Skin of body (tissue), 2 donors: ENCODE measurements around a stretch of chr17.

GRCh38 chr17:80456781-80457262 is 19.6 kb downstream of the NPTX1 start:
- RAMPAGE, long total RNA = no peak

GRCh38 chr17:80599856-80600389 is 55.3 kb downstream of the RPTOR start:
- RAMPAGE, long total RNA = no peak

DNA sequence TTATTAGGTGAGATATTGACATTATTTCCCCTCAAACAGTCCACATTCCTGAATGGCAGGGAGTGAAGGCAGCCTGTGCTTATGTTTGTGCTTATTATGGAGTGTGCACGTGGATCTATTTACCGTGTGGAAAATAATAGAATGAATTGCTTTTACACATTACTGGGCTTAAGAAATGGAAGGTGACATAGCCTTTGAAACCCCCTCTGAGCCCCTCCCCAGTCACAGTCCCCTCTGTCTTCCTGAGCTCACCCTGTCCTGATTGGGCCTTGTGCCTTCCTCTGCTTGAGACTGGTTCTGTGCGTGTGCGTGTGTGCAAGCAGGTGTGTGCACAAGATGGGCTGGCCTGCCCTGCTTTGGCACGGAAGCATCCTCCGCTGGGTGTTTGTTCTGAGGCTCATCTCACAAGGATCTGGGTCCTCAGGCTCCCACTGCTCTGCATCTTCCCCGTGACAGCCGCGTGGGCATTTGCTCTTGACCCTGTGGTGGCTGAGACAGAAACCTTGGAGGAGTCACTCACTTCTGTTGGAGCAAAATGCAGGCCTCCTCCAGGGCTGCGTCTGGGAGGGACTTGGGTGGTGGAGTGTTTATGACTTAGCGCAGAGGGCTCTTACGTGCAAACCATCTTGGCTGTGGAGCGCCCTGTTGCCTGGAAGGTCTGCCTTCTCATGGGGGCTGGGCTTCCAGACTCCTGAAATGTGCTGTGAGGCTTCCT is 119.0 kb downstream of the RPTOR start:
- RAMPAGE, long total RNA = no peak

GRCh38 chr17:80695231-80696002 is 150.8 kb downstream of the RPTOR start:
- RAMPAGE, long total RNA = no peak

DNA sequence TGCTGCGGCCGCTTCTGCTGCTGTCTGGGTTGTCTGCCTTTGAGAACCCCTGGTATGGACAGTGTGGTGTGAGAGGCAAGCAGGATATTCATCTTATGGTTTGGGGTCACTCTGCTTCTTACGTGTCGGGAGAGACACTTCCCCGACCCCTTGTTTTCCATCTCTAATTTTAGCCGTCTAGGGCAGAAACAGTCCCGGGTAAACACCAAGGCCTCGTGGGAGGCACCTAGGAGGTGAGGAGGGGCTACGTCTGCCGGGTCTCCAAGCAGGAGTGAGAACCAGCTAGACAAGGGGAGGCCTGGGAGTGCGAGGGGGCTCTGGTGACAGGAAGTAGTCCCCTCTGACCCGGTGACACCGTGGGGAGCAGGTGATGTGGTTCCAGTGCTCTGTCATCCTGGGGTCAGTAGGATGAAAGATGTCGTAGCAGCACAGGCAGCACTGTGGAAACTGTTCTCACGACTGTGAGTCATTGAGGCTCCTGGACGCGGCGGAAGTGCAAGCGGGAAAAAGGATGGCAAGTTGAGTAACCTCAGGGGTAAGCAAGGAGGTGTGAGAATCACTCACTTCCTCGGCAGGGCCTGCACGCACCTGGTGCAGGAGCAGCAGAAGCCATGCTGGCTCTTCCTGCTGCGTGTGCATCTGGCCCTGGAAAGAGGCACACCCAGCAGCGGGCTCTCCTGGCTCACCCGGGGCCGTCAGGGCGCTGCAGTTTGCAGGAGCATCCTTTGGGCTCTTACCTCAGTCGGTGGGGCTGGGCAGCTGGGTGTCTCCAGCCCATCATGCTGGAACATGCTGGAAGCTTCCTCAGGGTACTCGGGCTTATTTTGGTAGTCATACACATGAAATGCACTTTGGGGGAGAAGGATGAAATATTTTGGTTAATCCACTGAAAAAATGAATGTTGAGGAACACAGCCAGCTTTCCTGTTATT is 176.5 kb downstream of the RPTOR start:
- RAMPAGE, long total RNA = no peak

DNA sequence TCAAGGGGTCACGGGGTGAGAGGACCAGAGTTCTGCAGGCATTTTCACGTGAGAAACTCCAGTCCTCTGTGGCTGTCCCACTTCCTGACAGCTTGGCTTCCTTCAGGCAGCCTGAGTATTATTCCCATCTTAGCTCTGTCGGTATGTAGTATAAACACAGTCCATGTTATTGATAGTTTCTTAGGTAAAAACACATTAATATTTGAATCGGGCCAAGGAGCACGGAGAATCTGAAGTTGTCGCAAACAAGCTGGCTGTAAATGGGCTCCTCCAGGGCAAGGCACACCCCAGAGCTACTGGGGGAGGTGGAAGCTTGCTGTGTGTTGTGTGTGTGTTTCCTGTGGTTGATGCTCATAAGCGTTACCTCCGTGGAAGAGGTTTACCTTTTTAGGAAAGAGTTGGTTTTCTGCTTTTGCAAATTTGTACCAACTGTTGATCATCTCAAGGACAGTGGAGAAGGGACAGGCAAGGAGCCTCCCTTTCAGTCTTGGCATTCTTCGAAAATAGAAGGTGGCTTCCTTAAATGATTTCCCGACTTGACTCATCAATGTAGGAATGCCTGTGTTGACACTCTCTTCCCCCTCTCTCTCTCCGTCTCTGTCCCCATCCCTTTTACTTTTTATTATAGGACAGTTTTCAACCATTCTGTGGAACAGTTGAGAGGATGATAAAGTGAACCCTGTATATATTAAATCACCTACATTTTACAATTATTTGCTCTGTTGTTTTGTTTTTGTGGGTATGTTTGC is 208.8 kb upstream of the CHMP6 start:
- RAMPAGE, long total RNA = no peak

GRCh38 chr17:80832267-80832877 is 159.3 kb upstream of the CHMP6 start:
- RAMPAGE, long total RNA = no peak

- RAMPAGE, long total RNA = no peak
Observed at GRCh38 chr17:80891361-80892043, 100.1 kb upstream of the CHMP6 start.

- RAMPAGE, long total RNA = no peak
Observed at GRCh38 chr17:81017875-81018854, 16.8 kb upstream of the BAIAP2 start.

GRCh38 chr17:81020644-81021303 is 14.2 kb upstream of the BAIAP2 start:
- RAMPAGE, long total RNA = no peak

GRCh38 chr17:81039705-81040666 is 5.0 kb downstream of the BAIAP2 start:
- RAMPAGE, long total RNA = no peak

DNA sequence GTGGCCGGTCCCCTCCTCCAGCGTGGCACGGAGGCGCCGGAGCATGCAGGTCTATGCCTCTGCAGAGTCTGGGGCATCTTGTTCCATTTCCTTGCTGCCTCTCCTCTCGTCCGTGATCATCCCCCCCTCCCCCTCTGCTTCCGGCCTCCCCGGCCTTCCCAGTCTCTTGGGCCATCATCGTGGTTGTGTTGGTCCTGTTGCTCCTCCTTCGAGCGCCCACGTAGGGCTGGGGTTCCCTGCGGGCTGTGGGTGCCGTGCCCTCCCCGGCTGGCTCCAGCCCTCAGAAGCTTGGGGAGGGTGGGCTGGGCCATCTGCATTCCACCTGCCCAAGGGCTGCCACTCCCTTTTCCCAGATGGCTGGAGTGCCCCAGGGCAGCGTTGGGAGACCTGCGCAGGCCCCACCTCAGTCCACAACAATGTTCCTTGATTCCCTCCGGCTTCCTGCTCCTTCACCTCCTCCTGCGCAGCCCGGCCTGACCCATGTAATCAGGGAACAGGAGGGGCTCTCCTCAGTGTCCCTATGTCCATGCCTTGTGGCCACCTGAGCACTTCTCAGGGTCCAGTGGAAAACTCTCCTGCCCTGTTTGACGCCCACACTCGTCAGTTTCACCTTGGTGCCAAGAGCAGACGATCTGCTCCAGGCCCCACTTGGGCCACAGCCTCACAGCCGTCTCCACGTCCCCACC is 37.0 kb downstream of the BAIAP2 start:
- RAMPAGE, long total RNA = no peak

GRCh38 chr17:81148656-81149675 is 16.3 kb upstream of the PVALEF start:
- RAMPAGE, long total RNA = no peak

DNA sequence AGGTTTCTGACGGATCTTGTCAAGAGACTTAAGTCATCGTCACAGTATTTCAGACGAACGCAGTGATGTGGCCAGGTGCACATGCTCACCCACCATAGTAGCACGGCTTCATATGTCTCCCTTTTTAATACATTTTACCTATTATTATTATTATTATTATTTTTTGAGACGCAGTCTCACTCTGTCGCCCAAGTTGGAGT is 10.2 kb upstream of the PVALEF start:
- RAMPAGE, long total RNA = no peak

DNA sequence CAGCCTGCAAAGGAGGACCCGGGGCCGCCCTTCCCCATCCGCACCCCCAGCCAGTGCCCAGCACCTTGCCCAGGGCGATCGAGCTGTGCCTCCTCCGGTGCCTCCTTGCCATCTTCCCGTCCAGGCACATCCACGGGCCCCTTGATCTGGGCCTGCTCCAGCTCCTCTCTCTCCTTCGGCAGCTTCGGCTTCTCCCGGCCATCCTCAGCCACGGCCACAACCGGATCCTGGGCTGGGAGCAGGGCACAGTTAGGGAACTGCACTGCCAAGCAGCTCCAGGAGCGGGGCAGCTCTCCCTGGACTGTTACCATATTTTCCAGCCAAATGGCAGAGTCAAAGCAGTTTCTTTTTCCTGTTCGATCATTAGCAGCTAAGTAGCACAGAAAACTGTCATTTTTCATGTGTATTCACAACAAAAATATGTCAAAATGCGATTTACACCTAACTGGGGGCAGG is 13.9 kb downstream of the NDUFAF8 start:
- RAMPAGE, long total RNA = no peak

GRCh38 chr17:81335643-81336279 is 40.7 kb upstream of the SLC38A10 start:
- RAMPAGE, long total RNA = no peak

DNA sequence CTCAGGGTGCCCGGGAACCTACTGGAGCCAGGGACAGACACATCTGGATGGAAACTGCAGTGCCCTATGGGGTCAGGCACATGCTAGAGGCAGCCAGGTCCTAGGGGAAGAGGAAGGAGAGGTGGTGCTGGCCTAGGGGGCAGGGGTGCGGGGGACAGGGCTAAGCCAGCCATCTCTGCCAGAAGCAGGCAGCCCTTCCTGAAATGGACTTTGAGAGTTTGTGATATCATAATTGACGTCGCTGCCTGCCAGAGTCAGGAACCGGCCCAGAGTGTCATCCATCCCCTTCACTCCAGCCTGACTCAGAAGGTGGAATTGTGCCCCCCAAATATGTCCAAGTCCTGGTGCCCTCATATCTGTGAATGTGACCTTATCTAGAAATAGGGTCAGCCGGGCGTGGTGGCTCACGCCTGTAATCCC is 24.9 kb upstream of the BAHCC1 start:
- RAMPAGE, long total RNA = no peak

DNA sequence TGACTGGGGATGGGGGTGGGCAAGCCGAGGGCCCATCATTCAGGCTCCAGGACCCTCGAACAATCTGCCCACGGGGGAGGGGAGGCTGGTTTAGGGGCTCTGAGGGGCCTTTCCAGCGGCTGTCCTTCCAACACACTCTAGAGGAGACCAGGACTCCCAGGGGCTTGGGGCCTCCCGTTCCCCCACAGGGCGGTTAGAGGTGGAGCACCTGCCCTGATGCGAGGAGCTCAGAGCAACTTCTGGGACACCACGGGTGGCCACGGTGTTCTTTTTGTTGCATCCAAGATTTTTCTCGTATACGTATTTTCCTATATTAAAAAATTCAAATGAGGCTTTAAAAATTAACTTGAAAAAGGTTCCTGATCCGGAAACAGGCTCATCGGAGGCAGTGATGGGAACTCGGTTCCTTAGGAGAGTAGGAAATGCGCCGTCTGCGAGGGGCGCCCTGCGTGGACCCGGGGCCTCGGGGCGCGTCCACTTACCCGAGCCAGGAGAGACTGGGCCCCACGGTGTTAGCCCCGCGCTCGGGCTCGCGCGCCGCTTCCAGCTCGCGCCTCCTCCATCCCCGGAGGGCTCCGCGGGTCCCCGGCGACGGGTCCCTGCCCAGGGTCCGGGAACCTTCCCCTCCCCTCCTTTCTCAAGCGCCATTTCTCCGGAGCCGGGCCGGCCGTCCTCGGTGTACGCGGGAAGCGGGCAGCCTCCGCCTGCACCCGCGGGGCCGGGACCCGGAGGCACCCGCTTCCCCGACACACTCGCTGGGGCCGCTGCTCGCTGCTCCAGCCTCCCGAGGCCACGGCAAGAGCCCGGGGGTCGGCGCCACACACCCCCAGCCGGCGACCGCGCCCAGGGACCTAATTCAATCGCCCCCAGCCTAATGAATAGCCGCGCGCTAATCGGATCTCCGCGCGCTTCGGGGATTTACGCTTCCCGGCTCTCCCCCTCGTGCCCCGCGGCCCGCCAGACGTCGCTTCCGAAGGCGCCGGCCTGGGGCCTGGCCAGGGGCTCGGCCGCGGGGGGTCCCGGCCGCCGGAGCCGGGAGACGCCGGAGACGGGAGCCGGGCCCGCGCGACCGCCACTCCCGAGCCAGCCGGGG is 2.3 kb upstream of the BAHCC1 start:
- RAMPAGE, long total RNA = no peak

DNA sequence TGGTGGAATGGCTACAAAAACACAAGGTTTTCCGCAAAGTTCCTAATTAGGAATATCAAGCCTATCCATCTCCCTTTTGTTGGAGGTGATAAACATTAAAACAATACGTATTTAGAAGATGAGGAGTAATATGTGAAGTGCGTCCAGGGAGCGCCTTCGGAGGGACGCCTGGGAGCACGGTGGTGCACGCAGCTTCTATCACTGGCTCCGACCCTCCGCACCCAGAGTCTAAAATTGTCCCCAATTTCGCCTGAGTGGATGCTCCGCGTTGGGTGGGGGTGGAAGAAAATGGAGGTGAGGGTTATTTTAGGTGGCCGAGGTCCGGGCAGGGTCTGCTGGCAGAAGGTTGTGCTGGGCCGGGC is 2.8 kb downstream of the BAHCC1 start:
- RAMPAGE, long total RNA = no peak

DNA sequence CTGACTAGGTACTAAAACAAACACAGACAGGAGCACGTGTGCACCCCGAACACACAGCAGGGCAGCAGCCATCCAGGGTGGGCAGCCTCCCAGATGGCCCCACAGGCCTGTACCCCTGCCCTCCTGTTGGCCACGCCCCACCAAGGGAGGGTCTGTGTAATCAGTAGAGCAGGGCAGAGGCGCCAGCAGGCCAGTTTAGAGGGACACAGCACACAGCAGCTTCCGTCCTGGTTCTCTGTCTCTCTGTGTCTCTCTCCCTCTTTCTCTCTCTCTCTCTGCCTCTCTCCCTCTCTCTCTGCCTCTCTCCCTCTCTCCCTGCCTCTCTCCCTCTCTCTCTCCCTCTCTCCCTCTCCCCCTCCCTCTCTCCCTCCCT is 21.4 kb downstream of the ACTG1 start:
- RAMPAGE, long total RNA = no peak